ENCODE measurements around the gene SLC16A12.

GRCh38 chr10:89270119-89270542, 18.6 kb upstream of the LIPA start:
- PRO-cap, 5 experiments, result peak in 1 of 5 experiments; most common plus-strand start chr10:89270406 (in 1)
- RAMPAGE, long total RNA, 2 experiments, result no peak in any of the 2 experiments

- PRO-cap, 5 experiments, result peak in 5 of 5 experiments; most common plus-strand start chr10:89468837 (in 5); most common minus-strand start chr10:89468733 (in 2)
- RAMPAGE, long total RNA, 2 experiments, result no peak in any of the 2 experiments
- RRBS, result no CpG with 5 or more reads among the region's 7 CpGs
Observed at GRCh38 chr10:89468508-89469017, 54.2 kb downstream of the IFIT5 start.

DNA sequence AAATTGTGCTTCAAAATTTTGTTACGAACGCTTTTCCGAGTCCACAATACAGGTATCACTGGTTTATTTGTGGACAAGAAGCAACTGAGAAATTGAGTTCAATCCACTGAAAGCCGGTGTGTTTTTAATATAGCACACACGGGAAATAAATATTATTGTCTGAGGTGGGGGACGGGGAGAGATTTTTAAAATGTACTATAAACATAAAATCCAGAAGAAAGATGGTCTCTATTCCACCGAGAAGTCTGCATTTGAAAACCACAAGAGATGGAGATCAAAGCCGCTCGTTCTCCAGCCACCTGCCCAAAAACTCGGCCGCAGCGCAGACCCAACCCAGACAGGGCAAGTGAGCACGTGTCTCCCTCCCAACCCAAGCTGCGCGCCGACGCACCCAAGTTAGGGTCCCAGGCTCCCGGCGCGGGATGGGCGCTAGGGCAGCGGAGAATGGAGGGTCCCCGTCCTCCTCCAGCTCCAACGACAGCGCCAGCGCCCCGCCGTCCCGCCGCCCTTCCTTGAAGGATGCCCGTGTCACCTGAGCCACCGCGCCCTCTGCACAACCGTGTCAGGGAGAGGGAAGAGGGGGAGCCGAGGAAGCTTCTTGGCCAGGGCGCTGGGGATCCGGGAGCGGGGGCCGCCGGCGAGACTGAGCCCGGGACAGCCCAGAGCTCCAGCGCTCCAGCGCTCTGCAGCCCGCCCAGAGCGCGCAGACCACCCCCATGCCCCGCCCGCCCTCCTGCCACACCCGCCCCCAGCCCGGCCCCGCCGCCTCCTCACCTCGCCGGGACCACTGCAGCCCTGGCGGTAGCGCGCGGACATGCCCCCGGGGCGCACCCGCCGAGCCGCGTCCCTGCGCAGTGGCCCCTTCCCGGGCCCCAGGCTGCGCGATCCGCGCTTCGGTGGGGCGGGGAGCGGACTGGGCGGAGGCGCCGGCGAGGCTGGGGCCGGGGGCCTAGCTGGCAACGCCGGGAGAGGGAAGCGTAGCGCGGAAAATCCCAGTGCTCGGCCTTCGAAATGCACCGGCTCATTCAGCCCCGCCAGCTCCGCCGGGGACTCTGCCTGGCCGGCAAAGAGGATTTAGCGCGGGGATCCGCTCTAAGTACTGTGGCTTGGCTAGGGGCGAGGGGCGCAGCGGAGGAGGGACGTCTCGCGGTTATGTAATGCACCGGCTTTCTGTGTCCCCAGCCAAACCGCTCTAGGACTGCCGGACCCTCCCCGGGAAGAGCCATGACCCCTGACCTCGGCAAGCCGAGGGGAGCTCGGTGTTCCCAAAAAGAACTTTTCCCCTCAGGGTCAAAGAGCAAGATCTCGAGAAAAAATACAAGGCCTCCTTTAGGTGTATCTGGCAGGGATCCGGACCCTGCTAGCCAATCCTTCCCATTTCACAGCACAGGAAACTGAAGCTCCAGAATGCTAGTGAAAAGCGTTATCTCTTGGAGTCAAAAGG, at the start of gene SLC16A12:
Gene SLC16A12, minus strand, starts transcription at position 685 of the 1,444 bp plus-strand sequence.
- PRO-cap, 5 experiments, result no peak in any of the 5 experiments
- RAMPAGE, long total RNA, 2 experiments, result start-site peak on the minus strand in 1 of 2 experiments, centred at position 670 of the sequence, 31 to 45 reads per replicate
- RRBS, result 3% methylated on average over 42 of the region's 110 CpGs

- PRO-cap, 5 experiments, result no peak in any of the 5 experiments
- RAMPAGE, long total RNA, 2 experiments, result no peak in any of the 2 experiments
- RRBS, result no CpG with 5 or more reads among the region's 3 CpGs
Observed at GRCh38 chr10:89592473-89592928, 52.5 kb downstream of the PANK1 start.

DNA sequence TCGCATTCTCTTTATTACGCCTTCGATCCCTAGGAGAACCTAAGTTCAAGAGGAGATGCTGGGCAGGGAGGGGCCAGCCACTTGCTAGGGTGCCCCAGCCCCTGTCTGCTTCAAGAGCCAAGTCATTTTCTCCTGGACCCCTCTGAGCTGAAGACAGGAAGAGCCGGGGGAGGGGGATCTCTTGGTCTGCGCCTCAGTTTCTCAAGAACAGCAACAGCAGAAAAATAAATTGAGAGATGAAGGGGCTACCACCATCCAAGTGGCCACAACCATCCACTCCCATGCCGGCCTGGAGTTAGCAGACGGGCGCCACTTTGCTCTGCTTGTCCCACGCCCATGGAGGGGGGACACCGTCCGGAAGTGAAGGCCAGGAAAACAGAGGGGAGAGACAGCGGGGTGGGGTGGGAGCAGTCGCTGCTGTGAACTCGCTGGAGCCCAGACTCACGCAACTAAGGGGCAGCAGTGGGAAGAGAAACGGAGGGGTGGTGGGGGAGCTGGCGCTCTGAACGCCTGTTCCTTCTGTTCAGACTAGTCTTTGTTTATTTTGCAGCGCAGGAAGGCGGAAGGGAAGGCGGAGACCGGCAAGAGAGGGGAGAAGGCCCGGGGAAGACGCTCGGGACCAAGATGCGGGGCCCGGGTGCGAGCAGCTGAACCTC, 135.4 kb downstream of the KIF20B start:
- PRO-cap, 5 experiments, result peak in 1 of 5 experiments; most common plus-strand start position 569 of the sequence (in 1)
- RAMPAGE, long total RNA, 2 experiments, result no peak in any of the 2 experiments
- RRBS, result 23% methylated on average over 5 of the region's 28 CpGs

DNA sequence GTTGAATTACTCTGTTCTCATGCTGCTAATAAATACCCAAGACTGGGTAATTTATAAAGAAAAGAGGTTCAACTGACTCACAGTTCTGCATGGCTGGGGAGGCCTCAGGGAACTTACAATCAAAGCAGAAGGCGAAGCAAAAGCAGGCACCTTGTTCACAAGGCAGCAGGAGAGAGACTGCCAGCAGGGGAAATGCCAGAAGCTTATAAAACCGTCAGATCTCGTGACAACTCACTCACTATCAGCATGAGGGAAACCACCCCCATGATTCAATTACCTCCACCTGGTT, 191.6 kb downstream of the HTR7 start:
- PRO-cap, 5 experiments, result no peak in any of the 5 experiments
- RAMPAGE, long total RNA, 2 experiments, result no peak in any of the 2 experiments
- RRBS, result no CpG with 5 or more reads among the region's 3 CpGs

DNA sequence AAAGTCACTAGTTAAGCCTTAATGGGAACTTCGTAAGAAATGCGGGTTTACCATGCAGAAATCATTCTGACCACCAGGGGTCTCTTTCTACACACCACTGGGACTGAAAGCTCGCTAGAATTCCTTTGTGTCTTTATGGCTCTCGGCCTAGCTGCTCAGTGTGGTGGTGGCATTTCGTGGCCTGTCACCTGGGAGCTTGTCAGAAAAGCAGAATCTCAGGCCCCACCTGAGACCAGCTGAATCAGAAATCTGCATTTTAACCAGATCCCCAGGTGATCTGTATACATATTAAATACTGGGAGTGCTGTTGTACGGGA, 9.3 kb downstream of the ANKRD1 start:
- PRO-cap, 5 experiments, result no peak in any of the 5 experiments
- RAMPAGE, long total RNA, 2 experiments, result no peak in any of the 2 experiments
- RRBS, result no CpG with 5 or more reads among the region's 6 CpGs

DNA sequence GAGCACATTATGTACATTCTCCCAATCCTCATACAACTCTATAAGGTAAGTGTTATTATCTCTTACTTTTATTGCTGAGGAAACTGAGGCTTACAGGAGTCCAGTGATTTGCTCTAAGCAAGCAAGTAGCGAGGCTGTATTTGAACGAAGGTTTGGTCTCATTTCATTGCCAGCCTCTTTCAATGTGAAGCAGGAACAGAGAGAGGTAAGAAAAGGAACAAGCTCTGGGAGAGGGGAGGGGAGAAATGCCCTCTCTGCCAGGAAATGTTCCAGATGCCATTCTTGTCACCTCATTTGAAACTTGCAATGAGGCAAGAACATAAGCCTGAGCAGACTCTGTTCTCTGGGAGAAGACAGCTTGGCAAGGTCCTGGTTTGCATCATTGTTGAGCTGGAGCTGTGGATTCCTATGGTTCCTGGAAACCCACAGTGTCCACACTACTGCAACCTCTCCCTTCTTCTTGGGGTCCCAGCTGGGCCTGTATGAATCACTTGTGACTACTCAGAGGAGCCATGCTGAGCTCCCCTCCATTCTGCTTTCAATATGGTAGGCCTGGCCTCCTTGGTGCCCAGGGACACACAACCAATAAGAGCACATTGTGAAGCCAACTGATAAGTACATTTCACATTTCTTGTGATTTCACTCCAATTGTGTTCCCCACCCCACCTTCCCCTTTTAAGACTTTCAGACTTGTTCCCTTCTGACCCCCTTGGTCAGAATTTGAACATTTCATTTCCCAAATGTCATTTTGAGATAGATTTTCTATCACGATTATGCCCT, 60.8 kb upstream of the HECTD2 start:
- PRO-cap, 5 experiments, result no peak in any of the 5 experiments
- RAMPAGE, long total RNA, 2 experiments, result no peak in any of the 2 experiments
- RRBS, result no CpG with 5 or more reads among the region's 3 CpGs

DNA sequence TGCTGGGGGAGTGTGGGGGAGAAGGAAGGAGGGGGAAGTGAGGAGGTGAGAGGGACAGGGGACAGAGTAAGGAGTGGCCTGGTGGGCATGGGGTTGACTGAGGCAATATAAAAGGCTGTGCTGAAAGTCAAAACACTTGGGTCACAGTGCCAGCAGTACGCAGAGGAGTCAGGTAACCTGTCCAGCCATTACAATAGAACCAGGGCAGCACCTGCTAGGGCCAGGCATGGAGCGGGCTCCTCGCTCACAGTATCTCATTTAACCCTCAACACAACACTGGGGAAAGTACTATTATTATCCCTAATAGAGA, 43.2 kb downstream of the PPP1R3C start:
- PRO-cap, 5 experiments, result no peak in any of the 5 experiments
- RAMPAGE, long total RNA, 2 experiments, result no peak in any of the 2 experiments
- RRBS, result no CpG with 5 or more reads among the region's 3 CpGs

- PRO-cap, 5 experiments, result no peak in any of the 5 experiments
- RAMPAGE, long total RNA, 2 experiments, result no peak in any of the 2 experiments
- RRBS, result no CpG with 5 or more reads among the region's 8 CpGs
Observed at GRCh38 chr10:91592175-91593061, 40.5 kb downstream of the PPP1R3C start.

DNA sequence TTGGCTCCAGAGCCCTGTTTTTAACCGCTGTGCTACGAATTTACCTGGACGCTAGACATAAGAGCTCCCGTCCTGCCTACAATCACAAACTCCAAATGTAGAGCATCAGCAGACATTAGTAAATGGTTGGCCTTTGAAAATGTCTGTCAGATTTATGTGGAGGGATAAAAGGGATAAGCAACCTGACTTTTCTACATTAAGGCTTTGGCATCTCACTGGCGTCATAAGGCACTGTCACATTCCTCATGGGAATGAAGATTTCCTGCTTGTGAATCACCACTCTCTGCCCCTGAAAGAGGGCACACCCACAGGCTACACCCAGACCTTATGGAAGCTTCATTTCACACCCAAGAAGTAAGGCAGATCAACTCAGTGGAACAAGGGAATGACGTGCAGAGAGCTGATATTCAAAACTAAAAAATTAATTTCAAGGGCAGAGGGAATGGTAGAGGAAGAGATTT, 34.3 kb downstream of the PPP1R3C start:
- PRO-cap, 5 experiments, result no peak in any of the 5 experiments
- RAMPAGE, long total RNA, 2 experiments, result no peak in any of the 2 experiments
- RRBS, result no CpG with 5 or more reads among the region's 6 CpGs

- PRO-cap, 5 experiments, result peak in 2 of 5 experiments; most common minus-strand start chr10:91629507 (in 1)
- RAMPAGE, long total RNA, 2 experiments, result no peak in any of the 2 experiments
- RRBS, result no CpG with 5 or more reads among the region's 3 CpGs
Observed at GRCh38 chr10:91629211-91629738, 3.6 kb downstream of the PPP1R3C start.

GRCh38 chr10:91712023-91712658, 79.3 kb upstream of the PPP1R3C start:
- PRO-cap, 5 experiments, result peak in 1 of 5 experiments; most common plus-strand start chr10:91712331 (in 1); most common minus-strand start chr10:91712582 (in 1)
- RAMPAGE, long total RNA, 2 experiments, result no peak in any of the 2 experiments
- RRBS, result no CpG with 5 or more reads among the region's 4 CpGs

- PRO-cap, 5 experiments, result no peak in any of the 5 experiments
- RAMPAGE, long total RNA, 2 experiments, result no peak in any of the 2 experiments
- RRBS, result no CpG with 5 or more reads among the region's 23 CpGs
Observed at GRCh38 chr10:91749455-91750056, 48.7 kb upstream of the TNKS2 start.

DNA sequence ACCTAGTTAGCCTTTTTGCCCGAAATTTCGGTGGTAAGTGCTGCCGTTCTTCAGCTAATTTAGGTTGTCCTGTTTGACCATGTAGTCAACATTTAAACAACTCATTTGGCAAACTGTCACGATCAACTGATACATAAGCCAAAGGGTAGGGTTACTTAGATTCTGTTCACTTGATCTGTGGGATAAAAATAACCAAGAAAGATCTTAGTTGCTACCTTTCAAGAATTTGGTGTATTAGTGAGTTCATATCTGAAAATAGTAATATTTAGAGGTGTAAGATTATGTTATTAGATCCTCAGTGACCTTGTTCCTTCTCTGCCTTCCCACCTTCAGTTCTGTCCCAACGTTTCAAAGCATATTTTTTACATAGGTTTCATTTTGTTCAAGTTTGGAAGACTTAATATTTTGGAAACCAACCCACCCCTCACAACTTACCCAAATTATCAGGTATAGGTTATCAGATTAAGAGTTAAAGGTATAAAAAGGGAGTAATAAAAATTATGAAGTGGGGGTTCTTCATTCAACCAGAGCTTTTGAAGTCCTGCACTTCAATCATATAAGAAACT, 2.1 kb downstream of the TNKS2 start:
- PRO-cap, 5 experiments, result no peak in any of the 5 experiments
- RAMPAGE, long total RNA, 2 experiments, result no peak in any of the 2 experiments
- RRBS, result no CpG with 5 or more reads among the region's 5 CpGs

- PRO-cap, 5 experiments, result no peak in any of the 5 experiments
- RAMPAGE, long total RNA, 2 experiments, result no peak in any of the 2 experiments
- RRBS, result no CpG with 5 or more reads among the region's 8 CpGs
Observed at GRCh38 chr10:91812572-91813391, 14.6 kb downstream of the TNKS2 start.

GRCh38 chr10:91824528-91824793, 26.2 kb downstream of the TNKS2 start:
- PRO-cap, 5 experiments, result no peak in any of the 5 experiments
- RAMPAGE, long total RNA, 2 experiments, result no peak in any of the 2 experiments

DNA sequence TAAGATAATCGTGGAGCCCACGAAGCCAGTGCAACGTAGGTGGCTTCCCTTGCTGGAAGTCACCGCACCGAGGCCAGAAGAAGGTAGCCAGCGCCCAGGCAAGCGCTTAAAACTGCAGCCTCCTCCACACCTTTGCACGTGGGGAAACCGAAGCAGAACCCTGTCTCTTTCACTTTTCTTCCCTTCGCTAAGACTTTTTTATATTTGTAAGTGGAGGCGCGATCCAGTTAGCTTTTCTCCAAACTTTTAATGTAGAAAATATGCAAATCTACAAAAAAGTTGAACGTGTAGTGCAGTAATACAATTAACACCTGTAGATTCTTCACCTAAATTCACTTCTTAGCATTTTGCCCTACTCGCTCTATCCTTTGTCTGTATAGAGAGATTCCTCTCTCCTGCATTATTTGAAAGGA, 21.5 kb downstream of the FGFBP3 start:
- PRO-cap, 5 experiments, result no peak in any of the 5 experiments
- RAMPAGE, long total RNA, 2 experiments, result no peak in any of the 2 experiments
- RRBS, result no CpG with 5 or more reads among the region's 14 CpGs

- PRO-cap, 5 experiments, result no peak in any of the 5 experiments
- RAMPAGE, long total RNA, 2 experiments, result no peak in any of the 2 experiments
- RRBS, result no CpG with 5 or more reads among the region's 3 CpGs
Observed at GRCh38 chr10:91954988-91956079, 31.8 kb downstream of the BTAF1 start.

GRCh38 chr10:91974569-91974912, 51.0 kb downstream of the BTAF1 start:
- PRO-cap, 5 experiments, result no peak in any of the 5 experiments
- RAMPAGE, long total RNA, 2 experiments, result no peak in any of the 2 experiments
- RRBS, result no CpG with 5 or more reads among the region's 5 CpGs

Measured in liver (tissue), 9 donors.